Measurements from ENCODE around the genes SLC25A30 and COG3.

- PRO-cap: bidirectional peak, plus-strand start at chr13:44922673, minus-strand start at chr13:44922482
These were observed 66.9 kb downstream of the NUFIP1 start for GRCh38 chr13:44922168-44922963.

DNA sequence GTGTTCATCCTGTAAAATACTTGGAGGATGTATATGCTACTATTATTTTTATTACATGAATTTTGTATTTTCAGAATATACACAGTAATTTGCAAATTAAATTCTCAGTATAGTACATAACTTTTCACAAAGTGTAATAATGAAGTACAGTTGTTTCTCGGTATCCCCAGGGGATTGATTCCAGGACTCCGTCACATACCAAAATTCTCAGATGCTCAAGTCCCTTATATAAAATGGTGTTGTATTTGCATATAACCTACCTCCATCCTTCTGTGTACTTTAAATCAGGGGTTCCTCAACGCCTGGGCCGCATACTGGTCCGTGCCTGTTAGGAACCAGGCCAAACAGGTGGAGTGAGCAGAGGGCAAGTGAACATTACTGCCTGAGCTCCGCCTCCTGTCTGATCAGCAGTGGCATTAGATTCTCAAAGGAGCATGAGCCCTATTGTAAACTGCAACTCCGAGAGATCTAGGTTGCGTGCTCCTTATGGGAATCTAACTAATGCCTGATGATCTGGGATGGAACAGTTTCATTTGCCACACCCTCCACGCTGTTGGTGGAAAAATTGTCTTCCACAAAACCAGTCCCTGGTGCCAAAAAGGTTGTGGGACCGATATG, 42.2 kb upstream of the KCTD4 start:
- PRO-cap: no peak

DNA sequence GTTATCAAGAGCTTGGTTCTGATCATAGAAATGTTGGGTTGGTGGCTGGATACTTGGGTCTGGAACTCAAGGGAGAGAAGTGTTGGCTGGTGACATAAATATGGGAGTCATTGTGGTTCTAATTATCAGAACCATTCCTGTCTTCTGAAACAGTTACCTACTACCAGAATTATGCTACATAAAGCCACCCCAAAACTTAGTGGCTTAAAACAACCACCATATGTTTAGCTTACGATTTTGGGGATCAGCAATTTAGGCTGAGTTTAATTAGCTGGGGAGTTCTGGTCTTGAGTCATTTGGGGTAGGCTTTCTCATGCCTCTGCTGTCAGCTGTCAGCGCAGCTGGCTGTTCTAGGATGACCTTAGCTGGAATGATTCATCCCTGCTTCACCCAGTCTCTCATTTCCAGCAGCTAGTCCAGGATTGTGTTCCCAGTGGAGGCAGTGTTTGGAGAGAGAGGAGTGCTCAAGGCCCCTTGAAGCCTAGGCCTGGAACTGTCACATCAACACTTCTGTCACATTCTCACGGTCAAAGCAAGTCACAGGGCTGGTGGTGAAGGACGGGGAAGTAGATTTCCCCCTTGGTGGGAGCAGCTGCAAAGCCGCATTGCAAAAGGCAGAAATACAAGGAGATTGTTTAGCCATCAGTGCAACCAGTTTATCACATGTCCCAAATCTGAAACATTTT, 15.3 kb downstream of the TPT1 start:
- PRO-cap: unidirectional peak, plus-strand start at position 442 of the sequence

GRCh38 chr13:45342257-45342772, 1.3 kb upstream of the TPT1 start:
- PRO-cap: unidirectional peak, minus-strand start at chr13:45342366

GRCh38 chr13:45414935-45415254, 3.3 kb downstream of the SLC25A30 start:
- PRO-cap: no peak

- PRO-cap: bidirectional peak, plus-strand start at chr13:45417968, minus-strand start at chr13:45417911; bidirectional peak, plus-strand start at chr13:45418578, minus-strand start at chr13:45418329
These were observed at the start of gene SLC25A30 for GRCh38 chr13:45417515-45418639. Gene SLC25A30 (minus strand): TSS chr13:45418373.

GRCh38 chr13:45464444-45465830, at the start of gene COG3:
Gene COG3 (plus strand): TSS chr13:45464939.
- PRO-cap: bidirectional peak, plus-strand start at chr13:45464915, minus-strand start at chr13:45464819

DNA sequence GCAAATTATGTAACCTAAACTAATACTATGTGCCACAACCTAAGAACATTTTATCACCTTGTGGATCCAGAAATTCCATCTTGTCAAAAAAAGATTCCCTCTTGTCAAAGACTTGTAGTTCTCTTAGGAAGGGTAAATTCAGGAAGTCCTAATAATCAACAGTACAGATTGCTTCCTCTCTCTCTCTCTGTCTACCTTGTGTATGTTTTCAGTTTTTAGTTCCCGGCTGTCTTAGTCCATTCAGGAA, 40.3 kb upstream of the SIAH3 start:
- PRO-cap: unidirectional peak, minus-strand start at position 93 of the sequence

DNA sequence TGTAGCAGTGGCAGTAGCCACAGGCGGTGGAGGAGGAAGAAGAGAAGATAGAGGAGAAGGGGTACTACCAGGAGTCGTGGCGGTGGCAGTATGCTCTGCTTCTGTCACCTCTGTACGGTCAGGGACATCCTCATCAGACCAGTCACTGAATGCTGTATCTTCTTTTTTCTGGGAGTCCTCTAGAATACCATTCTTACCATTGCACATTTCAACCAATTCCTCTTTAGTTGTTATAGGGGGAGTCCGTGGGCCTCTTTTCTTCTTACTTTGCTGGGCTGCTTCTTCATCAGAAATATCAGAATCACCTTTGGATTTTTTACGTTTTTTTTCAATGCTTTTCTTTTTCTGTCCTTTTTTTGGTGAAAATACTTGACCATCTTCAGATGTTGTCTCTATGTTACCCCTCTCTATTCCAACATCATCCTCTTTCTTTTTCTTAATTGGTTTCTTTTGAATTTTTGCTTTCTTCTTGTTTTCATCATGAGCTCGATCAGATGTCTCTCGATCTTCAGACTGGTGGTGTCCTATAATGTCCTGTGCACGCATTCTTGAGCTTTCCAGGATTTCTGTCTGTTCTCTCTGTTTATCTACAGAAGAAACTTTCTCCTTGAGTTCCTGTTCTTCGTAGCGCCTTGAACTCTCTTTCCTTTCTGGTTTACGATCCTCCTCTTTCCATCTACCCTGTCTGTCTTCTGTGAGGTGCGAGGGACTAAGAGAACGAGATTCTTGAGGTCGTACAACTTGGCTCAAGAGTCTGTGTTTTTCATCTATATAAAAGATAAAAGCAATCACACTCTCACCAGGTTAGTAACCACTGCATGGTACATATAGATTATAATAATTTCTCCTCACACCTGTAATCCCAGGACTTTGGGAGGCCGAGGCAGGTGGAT, 83.1 kb downstream of the ZC3H13 start:
- PRO-cap: no peak

- PRO-cap: no peak
These were observed 3.8 kb downstream of the CPB2 start for GRCh38 chr13:46100990-46101463.

GRCh38 chr13:46149143-46149857, 32.7 kb downstream of the LCP1 start:
- PRO-cap: no peak

DNA sequence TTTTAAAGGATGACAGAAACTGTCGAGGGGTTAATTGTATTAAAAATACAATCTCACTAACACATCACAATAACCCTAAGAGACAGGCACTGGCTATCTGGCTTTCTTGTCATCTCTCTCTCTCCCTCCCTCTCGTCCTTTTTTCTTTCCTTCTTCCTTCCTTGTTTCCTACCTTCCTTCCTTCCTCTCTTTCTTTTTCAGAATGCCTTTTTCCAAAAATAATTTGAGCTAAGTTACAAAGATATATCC, 20.6 kb downstream of the LCP1 start:
- PRO-cap: no peak

DNA sequence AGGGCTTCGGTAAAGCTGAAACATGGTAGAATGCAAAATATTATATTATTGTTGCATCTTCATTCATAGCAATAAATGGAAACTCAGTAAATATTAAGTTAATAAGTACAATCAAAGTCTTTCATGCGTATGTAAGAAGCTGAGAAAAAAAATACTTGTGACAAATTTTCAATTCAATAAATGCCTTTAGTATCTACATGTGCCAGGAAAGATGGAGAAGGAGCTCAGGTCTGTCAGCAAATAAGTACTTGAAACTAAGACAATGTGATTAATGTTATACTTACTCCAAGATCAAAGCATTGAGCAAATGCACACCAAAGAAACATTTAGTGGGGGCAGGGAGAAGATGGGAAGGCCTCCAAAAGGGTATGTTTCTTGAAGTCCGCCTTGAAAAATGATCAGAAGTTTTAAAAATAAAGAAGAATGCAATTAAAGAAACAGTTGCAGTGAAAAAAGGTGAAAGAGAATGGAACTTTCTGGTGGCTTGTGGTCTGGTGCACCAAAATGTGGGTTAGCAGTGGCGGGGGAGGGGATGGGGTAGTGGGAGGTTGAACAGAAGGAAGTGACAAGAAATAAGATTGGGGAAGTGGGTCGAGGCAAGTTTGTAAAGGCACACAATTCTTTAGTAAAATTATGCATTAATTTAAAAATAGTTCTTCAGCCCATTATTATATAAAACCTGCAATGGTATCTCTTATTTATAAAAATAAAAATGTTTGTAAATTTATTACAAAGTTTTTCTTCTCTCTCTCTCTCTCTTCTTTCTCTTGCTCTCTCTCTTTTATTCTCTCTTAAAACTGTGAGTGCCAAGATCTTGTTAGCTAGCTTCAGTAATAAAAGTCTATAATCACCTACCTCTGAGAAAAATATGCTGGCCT, 2.5 kb downstream of the LCP1 start:
- PRO-cap: unidirectional peak, plus-strand start at position 575 of the sequence

DNA sequence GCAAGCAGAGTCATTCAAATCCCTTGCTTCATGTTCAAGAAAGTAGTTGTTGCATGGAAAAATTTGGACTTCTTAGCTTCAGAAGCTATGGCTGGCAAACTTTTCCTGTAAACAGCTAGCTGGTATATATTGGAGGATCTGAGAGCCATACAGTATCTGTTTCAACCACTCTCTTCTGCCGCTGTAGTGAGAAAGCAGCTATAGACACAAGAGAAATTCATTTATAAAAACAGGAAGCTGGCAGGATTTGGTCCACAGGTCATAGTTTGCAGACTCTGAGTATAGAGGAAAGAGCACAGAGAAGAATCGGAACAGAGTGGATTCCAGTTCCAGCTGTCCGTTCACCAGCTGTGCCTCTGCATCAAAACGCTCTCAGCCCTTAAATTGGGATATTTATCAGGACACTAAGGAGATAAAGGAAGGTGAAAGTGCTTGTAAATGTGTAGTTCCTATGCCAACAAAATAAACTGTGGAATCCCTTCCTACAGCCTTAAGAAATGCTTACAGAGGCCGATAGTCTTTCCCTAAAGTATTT, 17.2 kb downstream of the RUBCNL start:
- PRO-cap: no peak

GRCh38 chr13:46380079-46380626, 6.9 kb downstream of the RUBCNL start:
- PRO-cap: no peak

- PRO-cap: no peak
These were observed 17.2 kb upstream of the RUBCNL start for GRCh38 chr13:46404243-46404714.

- PRO-cap: no peak
These were observed 62.2 kb upstream of the LRCH1 start for GRCh38 chr13:46490805-46491093.

DNA sequence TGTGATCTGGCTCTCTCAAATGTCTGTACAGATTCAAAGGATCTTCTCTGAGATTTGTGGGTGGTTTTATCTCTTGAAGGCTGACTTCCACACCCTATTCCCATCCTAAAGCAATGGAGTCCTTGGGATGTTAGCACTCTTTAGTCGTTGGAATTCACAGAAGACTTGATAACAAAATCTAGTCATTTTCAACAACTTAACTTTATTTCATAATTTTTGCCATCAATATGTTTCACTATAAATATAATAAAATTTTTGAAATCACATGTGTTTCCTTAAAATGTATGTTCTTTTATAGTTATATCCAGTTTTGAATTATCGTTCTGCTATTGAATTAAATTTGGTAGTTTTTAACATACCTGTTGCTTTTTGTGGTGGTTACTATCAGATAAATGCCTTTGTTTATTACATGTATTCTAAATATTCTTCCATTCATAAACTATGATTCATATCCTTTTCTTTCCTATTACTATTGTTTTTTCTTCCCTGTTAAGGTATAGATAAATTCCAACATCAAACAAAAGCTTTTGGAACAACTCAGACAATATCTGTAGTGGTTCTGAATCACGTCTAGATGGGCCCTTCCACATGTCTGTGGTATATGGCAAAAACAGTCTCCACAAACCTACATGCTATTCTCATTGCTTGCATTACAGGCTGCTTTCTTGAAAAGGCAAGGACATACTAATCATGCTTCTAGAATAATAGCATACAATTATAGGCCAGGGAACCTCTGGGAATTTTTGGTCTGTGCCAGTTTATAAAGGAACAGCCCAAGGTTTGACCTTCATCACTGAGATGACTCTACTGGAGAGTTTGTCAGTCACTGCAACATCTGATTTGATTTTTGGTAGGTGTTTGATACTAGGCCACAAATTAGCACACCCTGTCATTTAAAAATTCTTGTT, 6.2 kb downstream of the LRCH1 start:
- PRO-cap: no peak

- PRO-cap: no peak
These were observed 95.2 kb downstream of the LRCH1 start for GRCh38 chr13:46648146-46648617.

DNA sequence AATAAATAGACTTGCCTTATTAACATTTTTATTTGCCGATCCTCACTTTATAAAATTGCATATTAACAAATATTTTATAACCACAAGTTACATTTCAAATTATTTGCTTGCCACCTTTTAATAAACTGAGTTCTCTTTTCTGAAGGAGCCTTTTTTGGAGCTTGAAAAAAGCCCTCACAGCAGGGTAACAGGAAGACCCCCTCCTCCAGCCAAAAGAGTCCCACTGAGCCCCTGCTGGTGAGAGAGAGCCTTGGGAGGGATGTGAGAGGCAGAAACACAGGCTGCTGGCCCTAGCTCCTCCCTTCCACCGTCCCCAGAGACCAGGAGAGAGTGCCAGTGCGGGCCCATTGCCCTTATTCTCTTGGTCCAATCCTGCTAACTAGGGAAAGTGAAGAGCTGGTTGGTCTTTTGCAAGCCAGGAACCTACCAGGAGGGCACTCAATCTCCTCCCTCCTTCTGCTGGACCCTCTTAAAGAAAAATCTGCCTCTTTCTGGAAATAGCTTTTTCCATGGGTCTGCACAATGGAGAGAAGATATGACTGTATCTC, 113.7 kb downstream of the LRCH1 start:
- PRO-cap: no peak

Data from anterior vena cava (tissue), 1 donor.